HEK293 (cell line): ENCODE measurements around the genes FMN1, EMC4 and GOLGA8A.

DNA sequence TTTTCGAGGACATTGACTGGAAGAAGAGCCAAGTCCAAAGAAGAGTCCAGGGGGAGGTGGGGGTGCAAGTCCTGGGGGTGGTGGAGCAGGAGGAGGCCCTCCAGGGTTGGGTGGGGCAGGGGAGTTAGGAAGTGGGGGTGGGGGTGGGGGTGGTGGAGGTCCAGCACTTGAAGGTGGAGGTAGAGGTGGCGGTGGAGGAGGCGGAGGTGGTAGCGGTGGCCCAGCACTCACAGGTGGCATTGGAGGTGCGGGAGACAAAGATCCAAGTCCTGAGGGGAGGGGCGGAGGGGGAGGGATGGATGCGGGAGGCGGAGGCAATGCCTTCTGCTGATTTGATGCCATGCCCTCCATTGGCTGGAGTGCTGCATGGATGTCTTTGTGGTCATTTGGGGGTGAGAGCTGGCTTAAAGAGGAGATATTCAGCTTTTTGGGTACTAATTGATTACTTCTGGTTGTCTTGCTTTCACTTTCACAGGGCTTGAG is 225.7 kb downstream of the FMN1 start:
- PRO-cap, result no peak
- RRBS, 2 experiments, result no CpG with 5 or more reads among the region's 8 CpGs

- PRO-cap, result no peak
- RRBS, 2 experiments, result 57 to 87% methylated on average over 4 of the region's 28 CpGs
These were observed 126.8 kb downstream of the FMN1 start for GRCh38 chr15:33067256-33068548.

DNA sequence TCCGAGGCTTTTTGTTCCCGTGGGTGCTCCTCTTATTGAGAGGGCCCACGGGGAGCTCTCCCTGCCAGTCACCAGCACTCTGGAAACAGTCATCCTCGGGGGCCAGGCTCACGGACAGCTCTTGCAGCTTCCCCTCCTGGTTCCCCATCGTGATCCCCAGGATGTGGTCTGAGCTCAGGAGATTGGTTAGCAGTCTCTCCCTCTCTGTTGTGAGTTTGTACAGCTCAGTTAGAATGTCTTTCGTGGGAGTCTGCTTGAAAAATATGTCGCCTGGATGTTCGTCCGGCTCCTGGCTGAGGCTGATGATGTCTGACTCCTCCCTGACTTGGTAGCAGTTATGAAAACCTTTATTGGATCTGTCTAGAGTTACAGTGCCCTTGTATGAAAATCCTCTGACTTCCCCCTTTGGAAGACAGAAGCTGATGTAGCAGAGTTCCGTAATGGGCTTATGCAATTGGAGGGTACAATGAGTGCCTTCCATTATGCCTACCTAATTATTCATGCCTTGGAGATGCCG is 40.0 kb downstream of the FMN1 start:
- PRO-cap, result no peak
- RRBS, 2 experiments, result no CpG with 5 or more reads among the region's 12 CpGs

DNA sequence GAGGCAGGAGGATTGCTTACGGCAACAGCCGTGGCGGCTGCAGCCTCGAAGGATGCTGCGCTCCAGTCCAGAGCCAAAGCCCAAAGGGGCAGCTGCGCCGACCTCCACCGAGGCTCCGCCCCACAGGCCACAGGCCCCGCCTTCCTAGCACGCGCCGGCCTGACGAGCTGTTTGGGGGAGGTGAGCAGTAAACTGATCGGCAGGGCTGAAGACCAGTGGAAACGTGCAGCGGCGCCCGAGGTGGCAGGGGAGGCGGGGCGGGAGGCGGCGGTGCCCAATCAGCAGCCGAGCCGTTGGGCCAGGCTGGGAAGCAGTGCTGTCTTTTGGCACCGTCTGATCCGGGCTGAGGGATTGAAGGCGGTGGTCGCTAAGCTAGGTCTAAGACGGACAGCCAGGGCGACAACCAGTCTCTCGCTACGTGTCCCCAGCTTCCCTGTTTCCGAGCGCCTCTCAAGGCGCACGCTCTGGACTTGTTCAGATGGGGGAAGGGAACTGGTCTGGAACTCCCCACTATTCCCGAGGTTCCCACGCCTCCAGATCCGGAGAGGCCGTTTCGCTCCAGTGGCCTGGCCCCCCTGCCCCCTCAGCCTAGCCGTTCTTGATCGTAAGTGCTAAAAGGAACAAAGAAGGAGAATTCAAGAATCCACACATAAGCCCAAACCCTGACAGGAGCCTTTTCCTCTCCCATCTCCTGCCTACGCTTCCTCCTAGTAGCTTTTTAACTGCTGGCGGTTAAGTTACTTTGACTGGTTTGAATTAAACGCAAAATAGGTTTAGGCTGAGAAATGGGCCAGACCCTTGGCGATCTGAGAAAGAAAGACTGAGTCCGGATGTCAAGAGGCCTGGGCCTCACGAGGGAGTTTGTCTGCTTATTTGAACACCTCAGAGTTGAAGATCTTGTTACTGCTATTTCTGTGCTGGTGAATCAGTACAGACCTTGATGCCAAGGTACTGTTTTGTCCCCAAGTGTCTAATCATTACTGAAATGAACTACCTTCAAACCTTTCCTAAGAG is at the start of gene FMN1:
Gene FMN1 (minus strand): TSS at position 87 of the 1,014 bp plus-strand sequence.
- PRO-cap, result bidirectional peak, plus-strand start at position 336 of the sequence, minus-strand start at position 117 of the sequence
- RRBS, 2 experiments, result no CpG with 5 or more reads among the region's 50 CpGs

- PRO-cap, result no peak
- RRBS, 2 experiments, result no CpG with 5 or more reads among the region's 3 CpGs
These were observed 47.6 kb upstream of the FMN1 start for GRCh38 chr15:33242018-33242566.

GRCh38 chr15:34038218-34038888 is 651 bp downstream of the AVEN start:
- PRO-cap, result bidirectional peak, plus-strand start at chr15:34038739, minus-strand start at chr15:34038498
- RRBS, 2 experiments, result 1 to 2% methylated on average over 31 of the region's 69 CpGs

- PRO-cap, result bidirectional peak, plus-strand start at chr15:34225039, minus-strand start at chr15:34224883
- RRBS, 2 experiments, result under 1 to 2% methylated on average over 7 of the region's 19 CpGs
These were observed at the start of gene EMC4 for GRCh38 chr15:34224750-34225146. Gene EMC4, plus strand, starts transcription at chr15:34225016.

DNA sequence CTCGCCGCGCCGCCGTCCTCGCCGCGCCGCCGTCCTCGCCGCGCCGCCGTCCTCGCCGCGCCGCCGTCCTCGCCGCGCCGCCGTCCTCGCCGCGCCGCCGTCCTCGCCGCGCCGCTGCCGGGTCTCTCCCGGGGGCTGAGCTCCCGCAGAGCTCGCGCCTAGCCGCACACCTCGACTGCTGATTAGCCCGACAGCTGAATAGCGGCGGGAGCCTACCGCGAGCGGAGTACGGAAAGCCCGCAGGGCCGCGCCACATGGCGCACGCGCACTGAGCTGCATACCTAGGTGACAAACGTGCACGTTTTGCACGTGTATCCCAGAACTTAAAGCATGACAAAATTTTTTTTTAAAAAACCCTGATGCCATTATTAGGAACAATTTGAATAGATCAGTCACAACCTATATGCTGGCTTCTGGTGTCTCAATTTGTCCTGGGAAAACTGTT is at the start of gene GOLGA8A:
Gene GOLGA8A (minus strand): TSS at position 203 of the 445 bp plus-strand sequence.
- PRO-cap, result bidirectional peak, plus-strand start at position 197 of the sequence, minus-strand start at position 184 of the sequence
- RRBS, 2 experiments, result no CpG with 5 or more reads among the region's 57 CpGs

DNA sequence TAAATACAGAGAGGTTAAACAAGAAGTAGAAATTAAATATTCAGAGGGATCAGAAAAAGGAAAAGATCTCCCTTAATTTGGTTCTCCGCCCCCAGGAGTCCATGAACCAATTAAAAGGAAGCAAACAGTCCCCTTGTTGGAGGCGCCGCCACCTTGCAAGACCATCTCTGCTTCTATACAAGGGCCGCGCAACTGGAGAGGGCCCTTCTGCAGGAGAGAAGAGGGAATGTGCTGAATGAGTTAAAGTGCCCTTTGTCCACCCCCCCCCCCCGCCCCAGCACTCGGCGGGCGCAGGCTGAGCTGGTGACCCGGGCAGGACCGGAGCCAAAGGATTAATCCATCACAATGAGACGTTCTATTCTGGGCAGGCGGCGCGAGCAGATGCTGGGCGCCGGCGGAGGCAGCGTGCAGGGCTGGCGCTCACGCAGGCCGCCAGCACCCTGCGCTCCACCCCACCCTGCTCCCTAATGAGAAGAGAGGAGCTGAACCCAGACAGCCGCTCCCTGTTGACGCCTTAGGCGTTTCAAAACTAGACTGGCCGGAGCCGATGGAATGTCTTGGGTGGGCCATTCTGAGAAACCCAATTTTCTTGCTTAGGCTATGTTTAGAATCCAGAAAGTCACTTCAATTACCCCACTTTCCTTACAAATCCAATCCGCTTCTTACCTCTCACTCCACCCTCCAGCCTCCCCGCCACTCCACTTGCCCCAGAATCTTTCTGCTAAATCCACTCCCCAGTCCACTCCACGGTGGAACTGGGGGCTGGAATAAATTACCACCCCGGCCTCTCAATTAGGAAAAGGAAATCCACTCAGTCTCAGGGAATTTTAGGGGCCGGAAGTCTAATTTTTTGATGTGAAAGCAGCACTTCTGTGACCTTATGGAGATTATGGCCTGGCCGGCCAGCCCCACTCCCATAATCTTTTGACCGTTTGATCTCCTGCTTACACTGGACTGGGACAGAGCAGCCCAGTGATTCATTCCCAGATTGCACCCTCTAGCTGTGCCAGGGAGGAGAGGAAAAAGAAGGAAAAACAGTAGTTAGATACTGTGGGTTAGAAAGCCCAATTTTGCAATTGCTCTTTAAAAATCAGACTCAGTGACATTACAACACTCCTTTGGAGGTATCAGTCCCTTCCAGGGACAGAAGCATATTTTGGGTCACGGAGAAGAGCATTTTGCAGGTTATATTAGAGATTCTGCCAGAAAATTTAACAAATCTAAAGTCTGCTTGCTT is 32.7 kb downstream of the GJD2 start:
- PRO-cap, result bidirectional peak, plus-strand start at position 353 of the sequence, minus-strand start at position 383 of the sequence; bidirectional peak, plus-strand start at position 710 of the sequence, minus-strand start at position 466 of the sequence
- RRBS, 2 experiments, result 3% methylated on average over 7 to 8 of the region's 36 CpGs

GRCh38 chr15:34810537-34811080 is 15.3 kb upstream of the ACTC1 start:
- PRO-cap, result no peak
- RRBS, 2 experiments, result no CpG with 5 or more reads among the region's 3 CpGs

- PRO-cap, result no peak
- RRBS, 2 experiments, result no CpG with 5 or more reads among the region's 9 CpGs
These were observed 120.0 kb upstream of the DPH6 start for GRCh38 chr15:35665686-35666566.

DNA sequence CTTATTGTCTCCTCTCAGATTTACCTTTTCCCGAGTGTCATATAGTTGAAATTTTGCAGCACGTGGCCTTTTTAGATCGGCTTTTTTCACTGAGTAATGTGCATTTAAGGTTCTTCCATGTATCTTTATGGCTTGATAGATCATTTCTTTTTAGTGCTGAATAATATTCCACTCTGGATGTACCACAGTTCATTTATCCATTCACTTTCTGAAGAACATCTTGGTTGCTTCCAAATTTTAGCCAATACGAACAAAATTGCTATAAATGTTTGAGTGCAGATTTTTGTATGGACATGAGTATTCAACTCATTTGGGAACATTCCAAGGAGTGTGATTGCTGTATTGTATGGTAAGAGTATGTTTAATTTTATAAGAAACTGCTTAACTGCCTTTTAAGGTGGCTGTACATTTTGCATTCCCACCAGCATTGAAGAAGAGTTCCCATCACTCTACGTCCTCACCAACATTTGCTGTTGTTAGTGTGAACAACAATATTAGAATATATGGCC is 243.3 kb upstream of the CDIN1 start:
- PRO-cap, result no peak
- RRBS, 2 experiments, result no CpG with 5 or more reads among the region's 5 CpGs

- PRO-cap, result no peak
- RRBS, 2 experiments, result no CpG with 5 or more reads among the region's 6 CpGs
These were observed 110.6 kb upstream of the CDIN1 start for GRCh38 chr15:36468921-36469215.

DNA sequence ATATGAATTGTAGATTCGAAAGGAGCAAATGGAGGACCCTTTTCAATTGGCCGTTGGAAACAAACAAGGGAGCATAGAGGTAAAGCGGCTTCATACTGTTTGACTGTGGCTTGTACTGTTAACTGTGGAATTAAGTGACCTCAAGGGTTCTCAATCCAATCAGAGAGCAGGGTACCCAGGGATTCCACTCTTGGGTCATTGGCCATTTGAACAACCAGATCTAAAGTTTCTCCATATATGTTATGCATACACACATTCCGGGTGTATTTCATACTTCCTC is 823 bp downstream of the CDIN1 start:
- PRO-cap, result no peak
- RRBS, 2 experiments, result no CpG with 5 or more reads among the region's 4 CpGs

DNA sequence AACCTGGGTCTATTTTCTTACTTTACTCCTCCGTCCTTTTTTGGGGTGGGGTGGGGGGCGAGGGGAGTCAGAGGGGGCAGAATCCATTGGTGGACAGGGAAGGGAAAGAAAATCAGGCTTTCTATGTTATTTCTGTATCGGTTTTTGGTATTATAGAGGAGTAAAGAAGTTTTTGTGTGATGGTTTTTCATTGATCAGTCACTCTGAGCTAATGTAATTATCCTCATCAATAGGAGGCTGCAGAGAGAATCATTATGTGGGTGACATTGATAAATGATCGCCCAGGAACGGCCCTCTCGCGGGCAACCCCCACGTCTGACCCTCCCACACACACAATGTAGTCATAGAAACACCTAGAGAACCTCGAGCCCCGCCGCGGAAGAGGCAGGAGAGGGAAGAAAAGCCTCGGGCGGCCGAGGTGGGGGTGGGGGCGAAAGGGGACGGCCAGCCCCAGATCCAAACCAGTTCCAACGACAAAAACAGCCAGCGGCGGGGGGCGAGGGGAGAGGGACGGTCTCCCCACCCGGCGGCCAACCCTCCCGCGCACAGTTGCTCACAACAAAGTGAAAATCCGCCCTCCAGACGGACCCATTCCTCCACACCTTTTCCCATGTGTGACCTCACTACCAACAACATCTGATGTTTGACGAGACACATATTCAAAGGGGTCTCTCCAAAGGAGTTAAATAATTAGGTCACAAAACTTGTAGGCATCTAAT is 213.2 kb downstream of the MEIS2 start:
- PRO-cap, result no peak
- RRBS, 2 experiments, result no CpG with 5 or more reads among the region's 29 CpGs

DNA sequence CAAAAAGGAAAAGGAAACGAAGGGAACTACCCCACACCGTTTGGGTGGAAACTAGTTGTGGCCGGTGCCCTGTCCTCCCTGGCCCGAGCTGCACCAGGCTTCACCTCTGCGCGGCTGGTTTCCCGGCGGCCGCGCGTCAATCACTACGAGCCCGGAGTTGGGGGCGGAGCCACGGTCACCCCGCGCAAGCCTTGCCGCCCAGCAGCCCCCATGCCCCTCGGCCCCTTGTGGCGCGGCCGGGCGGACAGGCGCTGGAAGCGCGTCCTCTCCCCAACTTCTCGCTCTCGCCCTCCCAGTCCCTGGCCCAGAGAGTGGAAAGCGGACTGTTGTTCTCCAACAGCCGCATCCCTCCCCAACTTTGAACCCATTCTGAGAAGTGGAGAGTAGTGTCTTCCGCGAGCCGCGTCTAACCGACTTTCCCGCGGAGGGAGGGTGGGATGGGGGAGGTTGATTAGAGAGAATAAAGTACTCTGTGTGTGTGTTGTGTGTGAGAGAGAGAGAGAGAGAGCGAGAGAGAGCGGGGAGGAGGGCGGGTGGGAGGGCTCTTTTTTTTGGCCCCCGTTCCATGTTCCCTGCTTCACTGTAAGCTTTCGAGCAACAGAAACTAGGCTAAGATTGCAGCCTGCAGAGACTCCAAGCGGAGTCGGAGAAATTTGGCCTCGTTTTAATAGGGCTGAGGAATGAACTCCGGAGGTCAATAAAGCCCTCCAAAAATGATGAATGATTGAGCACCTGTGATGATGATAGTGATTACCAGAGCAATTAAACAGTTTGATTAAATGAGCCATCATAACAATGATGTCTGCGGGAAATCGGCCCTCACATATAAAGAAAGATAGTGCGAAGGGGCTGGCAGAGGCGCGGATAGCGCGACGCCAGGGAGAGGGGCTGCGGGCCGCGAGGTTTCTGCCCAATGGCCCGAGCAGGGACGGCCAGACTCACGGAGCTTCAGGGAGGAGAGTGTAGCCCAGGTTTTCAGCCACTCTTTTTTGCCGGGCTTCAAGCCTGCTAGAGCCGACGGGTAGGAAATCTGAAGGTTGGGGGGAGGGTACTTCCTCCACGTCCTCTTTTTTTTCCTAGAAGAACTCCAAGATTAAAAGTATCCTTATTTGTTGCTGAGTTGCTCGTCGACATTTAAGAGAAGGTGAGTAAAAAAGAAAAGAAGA is 1.7 kb upstream of the MEIS2 start:
- PRO-cap, result bidirectional peak, plus-strand start at position 220 of the sequence, minus-strand start at position 116 of the sequence; bidirectional peak, plus-strand start at position 295 of the sequence, minus-strand start at position 360 of the sequence; bidirectional peak, plus-strand start at position 612 of the sequence, minus-strand start at position 421 of the sequence; bidirectional peak, plus-strand start at position 855 of the sequence, minus-strand start at position 827 of the sequence; bidirectional peak, plus-strand start at position 935 of the sequence, minus-strand start at position 962 of the sequence
- RRBS, 2 experiments, result 2% methylated on average over 14 of the region's 66 CpGs

DNA sequence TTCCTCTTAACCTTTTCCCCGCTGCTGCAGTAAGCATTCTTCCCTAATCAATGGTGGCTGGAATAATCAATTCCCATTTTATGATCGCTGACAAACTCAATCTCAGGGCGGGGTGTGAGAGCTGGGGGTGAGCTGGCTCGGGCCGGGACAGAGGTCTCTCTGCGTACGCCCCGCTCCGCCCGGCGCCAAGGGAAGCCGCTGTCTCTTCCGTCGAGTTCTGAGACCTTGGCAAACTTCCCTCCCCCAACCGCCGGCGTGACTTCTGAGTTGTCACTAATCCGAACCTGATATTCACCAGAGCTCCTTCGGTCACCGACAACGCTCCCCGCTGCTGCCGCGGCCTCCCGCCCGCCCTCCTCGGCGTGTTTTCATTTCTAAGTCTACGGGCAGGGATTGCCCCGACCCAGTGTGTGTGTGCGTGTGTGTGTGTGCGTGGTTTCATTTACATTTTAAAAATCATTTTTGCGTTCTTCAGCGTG is 10.4 kb upstream of the MEIS2 start:
- PRO-cap, result bidirectional peak, plus-strand start at position 297 of the sequence, minus-strand start at position 192 of the sequence
- RRBS, 2 experiments, result 3 to 5% methylated on average over 7 of the region's 34 CpGs

GRCh38 chr15:38042778-38043180 is 108.3 kb downstream of the TMCO5A start:
- PRO-cap, result no peak
- RRBS, 2 experiments, result no CpG with 5 or more reads among the region's 3 CpGs

DNA sequence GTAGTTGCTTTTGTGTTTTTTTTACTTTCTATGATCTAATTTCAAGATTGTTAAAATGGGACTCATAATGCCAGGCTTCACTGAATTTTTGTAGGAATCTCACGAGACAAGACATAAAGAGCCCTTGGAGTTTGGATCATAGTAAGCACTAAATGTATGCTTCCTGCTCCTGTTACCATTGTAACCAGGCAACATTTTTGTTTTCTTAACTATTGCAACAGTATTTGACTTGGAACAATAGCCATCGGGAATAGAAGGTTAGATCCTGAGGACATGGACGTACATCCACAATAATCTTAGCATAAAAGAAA is 131.2 kb downstream of the TMCO5A start:
- PRO-cap, result no peak
- RRBS, 2 experiments, result no CpG with 5 or more reads among the region's 3 CpGs

GRCh38 chr15:38072510-38073476 is 138.4 kb downstream of the TMCO5A start:
- PRO-cap, result bidirectional peak, plus-strand start at chr15:38072684, minus-strand start at chr15:38072593; bidirectional peak, plus-strand start at chr15:38073094, minus-strand start at chr15:38073076; bidirectional peak, plus-strand start at chr15:38073179, minus-strand start at chr15:38073240; bidirectional peak, plus-strand start at chr15:38073318, minus-strand start at chr15:38073301
- RRBS, 2 experiments, result 3 to 14% methylated on average over 21 to 29 of the region's 62 CpGs